LNCaP clone FGC (cell line): Measurements from ENCODE around the gene EGR2.

GRCh38 chr10:60869655-60870885, 73.9 kb downstream of the RHOBTB1 start:
- RRBS, 2 experiments: no CpG with 5 or more reads among the region's 8 CpGs

DNA sequence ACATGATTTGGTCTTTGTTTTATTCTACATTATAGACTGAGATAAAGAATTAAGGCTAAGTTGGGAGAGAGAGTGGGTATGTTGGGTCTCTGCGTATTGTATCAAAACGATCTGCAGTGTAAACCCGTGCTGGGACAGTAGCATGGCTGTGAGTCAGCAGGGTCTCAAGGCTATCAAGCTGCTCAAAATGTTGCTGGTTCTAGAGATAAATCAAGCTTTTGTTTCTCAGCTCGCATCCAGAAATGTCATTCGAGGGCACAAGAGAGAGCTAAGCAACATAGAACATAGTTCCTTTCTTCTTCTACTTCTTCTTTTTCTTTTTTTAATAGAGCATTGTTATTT, 34.4 kb upstream of the RHOBTB1 start:
- RRBS, 2 experiments: no CpG with 5 or more reads among the region's 5 CpGs

DNA sequence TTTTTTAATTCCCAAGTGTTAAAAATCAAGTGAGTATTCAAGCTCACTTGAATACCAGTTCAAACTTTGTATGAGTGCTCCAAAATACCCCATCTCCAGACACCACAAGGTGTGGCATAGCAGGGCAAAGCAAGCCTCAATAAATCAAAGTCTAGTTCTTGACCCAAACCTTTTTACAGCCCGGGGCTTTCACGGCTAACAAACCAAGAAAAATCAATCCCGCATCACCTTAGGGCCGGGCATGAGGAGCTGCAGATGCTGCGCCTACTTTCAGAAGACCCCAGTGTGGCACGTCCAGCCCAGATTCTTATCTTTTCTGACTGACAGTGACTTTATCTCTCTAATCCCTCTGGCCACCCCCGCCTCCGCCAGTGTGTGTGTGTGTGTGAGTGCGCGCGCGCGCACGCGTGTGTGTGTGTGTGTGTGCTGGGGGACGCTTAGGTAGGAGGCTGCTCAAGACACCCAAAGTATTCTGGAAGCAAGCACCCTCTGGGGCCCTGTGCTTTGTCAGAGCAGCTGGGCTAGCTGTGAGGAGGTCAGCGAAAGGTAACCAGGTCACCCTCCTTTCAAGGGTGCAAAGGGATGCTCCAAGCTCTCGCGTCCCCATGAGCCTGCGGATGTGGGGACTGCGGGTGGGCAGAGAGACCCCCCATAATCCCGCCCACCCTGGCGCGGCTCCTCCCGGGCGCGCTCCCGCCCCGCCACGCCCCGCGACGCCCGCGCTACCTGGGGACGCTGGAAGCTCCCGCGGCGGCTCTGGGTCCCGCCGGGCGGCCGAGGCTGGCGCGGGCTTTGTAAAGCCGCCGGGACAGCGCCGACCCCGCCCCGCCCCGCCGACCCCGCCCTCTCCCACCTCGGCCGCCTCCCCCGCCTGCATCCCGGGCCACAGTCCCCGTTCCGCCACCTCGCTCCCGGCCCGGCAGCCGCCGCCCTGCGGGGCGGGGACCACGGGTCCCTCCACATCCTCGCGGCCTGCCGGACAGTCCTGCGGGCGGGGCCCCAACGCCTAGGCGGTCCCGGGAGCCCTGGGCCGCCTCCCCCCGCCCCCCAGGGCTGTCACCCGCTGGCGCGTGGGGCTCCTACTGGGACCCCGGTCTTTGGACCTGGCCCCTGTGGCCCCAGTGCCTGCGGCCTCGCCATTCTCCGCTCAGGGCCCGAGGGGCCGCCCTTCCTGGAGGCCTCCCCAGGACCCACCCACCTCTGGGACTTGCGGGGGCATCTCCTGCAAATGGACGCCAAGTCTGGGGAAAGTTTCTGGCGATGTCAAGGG, 57.1 kb upstream of the RHOBTB1 start:
- RRBS, 2 experiments: 9 to 11% methylated on average over 51 of the region's 90 CpGs

DNA sequence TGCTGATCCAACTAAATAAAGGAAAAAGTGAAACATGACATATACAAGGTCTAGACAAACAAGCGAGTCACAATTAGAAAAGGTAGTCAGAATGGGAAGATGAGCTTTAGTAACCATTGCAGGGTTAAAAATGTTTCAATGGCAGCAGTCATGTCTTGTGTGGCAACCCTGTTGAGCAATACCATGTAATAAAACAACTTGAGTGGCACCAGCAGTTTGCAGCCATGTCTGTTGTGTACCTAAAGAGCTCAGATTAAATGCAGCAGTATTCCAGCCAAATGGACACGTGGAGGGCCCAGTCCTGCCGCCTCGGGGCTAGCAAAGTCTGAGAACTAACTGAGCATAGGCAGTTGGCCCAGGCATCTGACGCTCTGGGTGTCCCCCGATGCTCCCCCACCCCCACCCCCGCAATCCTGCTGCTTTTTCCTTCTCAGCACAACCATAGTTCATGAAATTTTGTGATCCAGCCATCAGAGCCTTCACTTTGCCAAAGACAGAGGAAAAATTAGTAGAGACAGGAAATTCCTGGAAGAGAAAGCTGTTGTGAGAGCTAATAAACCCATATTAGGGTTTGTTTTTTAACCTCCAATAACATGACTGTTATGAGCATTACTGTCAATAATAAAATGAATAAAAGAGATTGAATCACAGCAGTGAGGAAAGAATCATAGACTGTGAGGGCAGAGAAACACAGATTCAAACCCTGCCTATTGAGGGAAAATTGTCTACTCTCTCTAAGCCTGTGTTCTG, 220.6 kb upstream of the RHOBTB1 start:
- RRBS, 2 experiments: no CpG with 5 or more reads among the region's 7 CpGs

GRCh38 chr10:61765128-61766038, 102.7 kb downstream of the CABCOCO1 start:
- RRBS, 2 experiments: no CpG with 5 or more reads among the region's 10 CpGs

GRCh38 chr10:61867247-61867739, 34.2 kb upstream of the ARID5B start:
- RRBS, 2 experiments: no CpG with 5 or more reads among the region's 20 CpGs

GRCh38 chr10:61896956-61897403, 4.5 kb upstream of the ARID5B start:
- RRBS, 2 experiments: no CpG with 5 or more reads among the region's 15 CpGs

DNA sequence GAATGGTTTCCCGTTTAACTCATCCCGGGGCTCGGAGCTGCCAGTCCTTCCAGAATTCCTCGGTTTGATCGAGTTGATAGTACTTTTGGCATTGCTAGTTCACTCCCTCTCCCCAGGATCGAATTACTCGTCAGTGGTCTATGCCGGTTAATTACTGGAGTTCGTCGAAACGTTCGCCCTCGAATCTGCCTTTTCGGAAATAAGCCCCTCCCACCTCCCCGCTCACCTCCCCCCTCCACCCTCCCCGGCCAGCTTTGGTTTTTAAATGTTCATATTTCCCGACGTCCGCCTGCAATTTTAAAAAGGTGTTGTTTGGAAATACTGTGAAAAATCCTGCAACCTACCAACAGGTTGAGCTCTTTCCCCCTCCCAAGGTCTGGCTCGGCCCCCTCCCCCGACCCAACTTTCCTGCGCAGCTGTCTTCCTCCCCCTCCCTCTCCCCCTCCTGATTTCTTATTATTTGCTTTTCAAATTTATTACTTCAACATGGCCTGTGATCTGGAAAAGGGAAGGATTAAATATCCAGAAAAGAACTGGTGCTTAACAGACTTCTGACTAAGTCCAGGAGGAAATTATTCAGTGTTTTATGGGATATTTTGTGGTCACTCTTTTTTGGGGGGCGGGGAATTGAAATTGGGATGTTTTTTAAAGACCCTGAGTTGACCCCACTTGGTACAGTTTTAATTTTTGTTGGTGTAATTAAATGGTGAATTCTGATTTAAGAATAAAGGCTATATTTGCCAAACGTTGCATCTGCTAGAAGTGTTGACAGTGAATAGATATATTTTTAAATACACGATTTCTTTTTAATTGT, 2.4 kb downstream of the ARID5B start:
- RRBS, 2 experiments: 2 to 4% methylated on average over 11 of the region's 25 CpGs

DNA sequence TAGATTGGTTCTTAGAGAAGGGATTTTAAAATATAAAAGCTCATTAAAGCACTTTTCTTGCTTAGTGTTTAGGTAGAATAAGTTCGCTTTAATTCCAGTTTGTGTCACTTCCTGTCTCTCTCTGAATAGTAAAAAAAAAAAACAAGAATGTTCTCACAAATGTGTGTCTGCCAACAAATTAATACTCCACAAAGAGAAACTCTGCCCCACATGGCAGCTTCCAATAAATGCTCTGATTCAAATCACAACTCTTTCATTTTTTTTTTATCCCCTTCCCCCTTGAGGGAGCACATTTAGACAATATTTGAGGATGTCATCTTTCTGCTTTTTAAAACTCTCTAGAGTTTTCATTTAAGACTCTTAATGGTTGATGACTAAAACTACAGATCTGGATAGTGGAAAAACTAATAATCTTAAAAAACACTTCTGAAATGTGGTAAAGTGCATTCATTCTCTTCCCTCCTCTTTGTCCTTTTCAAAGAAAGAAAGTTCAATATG, 42.2 kb downstream of the ARID5B start:
- RRBS, 2 experiments: no CpG with 5 or more reads among the region's 1 CpG

DNA sequence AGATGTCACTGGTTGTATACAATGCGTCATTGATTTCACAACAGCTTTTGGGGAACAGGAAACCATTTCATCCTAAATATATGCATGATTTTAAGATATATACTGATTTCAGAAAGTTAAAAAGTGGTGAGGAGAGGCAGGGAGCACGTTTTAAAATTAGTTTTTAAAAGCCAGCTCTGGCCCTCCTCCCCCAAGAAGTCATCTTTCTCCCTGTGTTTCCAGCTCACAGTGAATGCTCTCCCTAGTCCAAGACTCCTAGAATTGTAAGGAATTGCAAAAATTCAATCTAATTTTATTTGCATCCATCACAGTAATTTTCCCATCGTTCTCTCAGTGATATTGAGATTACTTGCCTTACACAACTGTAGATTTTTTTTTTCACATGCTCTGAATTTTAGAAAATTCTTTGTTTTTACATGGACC, 64.7 kb downstream of the ARID5B start:
- RRBS, 2 experiments: no CpG with 5 or more reads among the region's 3 CpGs

- RRBS, 2 experiments: no CpG with 5 or more reads among the region's 4 CpGs
Observed at GRCh38 chr10:62044593-62044856, 143.0 kb downstream of the ARID5B start.

- RRBS, 2 experiments: no CpG with 5 or more reads among the region's 3 CpGs
Observed at GRCh38 chr10:62050251-62050681, 148.8 kb downstream of the ARID5B start.

GRCh38 chr10:62076815-62077418, 175.4 kb downstream of the ARID5B start:
- RRBS, 2 experiments: no CpG with 5 or more reads among the region's 2 CpGs

GRCh38 chr10:62091236-62092171, 177.1 kb downstream of the RTKN2 start:
- RRBS, 2 experiments: no CpG with 5 or more reads among the region's 23 CpGs

- RRBS, 2 experiments: no CpG with 5 or more reads among the region's 4 CpGs
Observed at GRCh38 chr10:62186944-62187759, 81.5 kb downstream of the RTKN2 start.

DNA sequence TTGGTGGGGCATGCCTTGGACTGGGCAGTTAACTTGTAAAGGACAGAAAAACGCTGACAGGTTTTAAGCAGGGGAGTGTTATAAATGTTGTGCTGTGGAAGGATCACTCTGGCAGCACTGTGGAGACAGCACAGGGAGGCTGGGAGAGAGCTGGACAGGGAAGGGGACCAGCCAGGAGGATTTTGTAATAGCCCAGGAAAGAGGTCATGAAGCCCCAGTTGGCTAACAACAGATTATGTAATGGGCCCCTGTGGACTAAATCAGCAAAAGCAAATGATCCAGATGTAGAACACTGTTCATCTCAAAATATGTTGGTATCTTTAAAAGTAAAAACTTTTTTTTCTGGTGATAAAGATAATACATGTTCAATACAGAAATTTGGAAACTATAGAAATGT, 80.9 kb downstream of the ZNF365 start:
- RRBS, 2 experiments: no CpG with 5 or more reads among the region's 1 CpG

GRCh38 chr10:62636867-62637820, 167.4 kb upstream of the ADO start:
- RRBS, 2 experiments: no CpG with 5 or more reads among the region's 12 CpGs

GRCh38 chr10:62763209-62763550, 41.3 kb upstream of the ADO start:
- RRBS, 2 experiments: no CpG with 5 or more reads among the region's 4 CpGs

DNA sequence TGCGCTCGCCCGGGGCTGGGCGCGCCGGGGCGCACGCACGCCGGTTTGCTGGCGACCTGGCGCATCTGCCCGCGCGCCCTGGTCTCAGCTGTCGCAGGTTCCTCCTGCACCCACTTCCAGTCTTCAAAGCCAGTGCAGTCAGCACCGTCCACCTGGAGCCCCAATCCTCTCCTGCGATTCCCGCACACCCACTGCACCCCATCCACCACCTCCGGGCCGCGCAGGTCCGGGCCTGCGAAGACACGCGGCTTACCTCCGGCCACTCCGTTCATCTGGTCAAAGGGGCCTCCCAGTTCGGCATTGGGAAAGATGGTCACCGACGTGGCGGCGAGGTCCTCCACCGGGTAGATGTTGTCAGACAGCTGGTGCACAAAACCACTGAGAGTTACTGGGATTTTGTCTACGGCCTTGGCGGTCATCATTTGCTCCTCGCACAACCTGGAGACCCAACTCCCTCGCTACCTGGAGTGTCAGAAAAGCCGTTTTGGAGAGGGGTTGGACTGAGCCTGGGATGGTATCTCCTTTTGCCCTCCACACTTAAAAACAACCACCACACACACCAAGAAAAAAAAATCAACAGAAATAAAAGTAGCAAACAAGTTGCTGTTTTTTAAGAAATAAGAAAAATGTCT, 442 bp downstream of the EGR2 start:
- RRBS, 2 experiments: 26 to 31% methylated on average over 10 of the region's 39 CpGs

DNA sequence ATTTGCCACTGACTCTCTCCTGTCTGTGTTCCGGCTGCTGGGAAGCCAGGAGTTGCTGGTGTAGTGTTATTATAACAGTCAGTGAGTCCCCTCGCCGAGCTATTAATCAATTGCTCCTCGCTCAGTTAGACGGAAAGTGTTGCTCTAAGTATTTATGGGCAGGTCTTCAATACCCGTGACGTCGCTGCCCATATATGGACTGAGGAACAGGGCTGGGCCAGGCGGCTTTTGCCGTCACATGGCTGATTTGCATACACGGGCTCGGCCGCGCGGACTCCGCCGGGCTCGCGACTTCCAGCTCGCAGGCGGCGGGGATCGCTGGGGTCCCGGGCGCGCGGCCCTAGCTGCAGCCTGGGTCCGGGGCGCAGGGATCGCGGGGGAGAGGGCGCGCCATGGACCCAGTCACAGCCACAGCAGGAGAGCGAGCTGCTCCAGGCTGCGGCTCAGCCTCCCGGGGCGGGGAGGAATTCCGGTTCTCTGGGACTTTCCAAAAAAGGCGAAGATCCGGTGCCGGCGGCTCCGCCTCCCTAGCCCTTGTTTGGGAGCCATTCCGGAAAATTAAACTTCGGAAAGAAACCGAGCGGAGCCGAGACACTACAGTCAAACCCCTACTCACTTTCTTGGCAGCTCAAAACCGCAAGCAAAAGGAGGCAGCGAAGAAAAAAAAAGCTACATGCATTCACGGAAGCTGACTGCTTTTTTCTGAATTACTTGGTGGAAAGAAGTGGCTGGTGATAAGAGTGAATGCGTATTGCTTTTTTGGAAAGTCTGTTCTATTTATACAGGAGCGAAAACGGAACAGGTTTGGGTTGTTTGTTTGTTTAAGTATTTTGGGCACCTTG, at the start of gene EGR2:
TSS of gene EGR2 (minus strand) at position 127 of the 842 bp plus-strand sequence.
- RRBS, 2 experiments: under 1 to 1% methylated on average over 17 of the region's 54 CpGs